Bronchus (tissue), 1 donor: ENCODE measurements around the genes TIGAR, C12orf4 and GALNT8.

DNA sequence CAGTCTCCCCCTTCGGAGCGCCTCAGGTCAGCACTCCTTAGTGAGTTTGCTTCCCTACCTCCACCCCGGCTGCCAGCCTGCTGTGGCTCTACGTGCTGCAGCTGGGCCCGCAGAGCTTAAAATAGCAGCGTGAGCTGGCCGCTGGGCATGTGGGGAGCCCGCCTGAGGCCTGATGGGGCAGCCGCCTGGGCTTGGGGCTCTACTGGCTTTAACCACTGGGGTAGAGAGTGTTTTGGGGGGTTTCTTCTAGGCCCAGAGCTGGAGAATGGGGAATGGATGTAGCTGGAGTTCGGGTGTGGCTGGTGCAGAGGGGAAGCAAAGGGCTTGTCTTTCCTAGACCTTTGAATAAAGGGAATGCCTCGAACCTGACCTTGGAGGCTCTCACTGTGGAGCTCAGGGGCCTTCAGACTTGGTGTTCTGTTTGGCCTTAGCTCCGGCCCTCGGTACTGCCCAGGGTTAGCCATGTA, 108.4 kb downstream of the TSPAN9 start:
- PRO-cap = no peak

DNA sequence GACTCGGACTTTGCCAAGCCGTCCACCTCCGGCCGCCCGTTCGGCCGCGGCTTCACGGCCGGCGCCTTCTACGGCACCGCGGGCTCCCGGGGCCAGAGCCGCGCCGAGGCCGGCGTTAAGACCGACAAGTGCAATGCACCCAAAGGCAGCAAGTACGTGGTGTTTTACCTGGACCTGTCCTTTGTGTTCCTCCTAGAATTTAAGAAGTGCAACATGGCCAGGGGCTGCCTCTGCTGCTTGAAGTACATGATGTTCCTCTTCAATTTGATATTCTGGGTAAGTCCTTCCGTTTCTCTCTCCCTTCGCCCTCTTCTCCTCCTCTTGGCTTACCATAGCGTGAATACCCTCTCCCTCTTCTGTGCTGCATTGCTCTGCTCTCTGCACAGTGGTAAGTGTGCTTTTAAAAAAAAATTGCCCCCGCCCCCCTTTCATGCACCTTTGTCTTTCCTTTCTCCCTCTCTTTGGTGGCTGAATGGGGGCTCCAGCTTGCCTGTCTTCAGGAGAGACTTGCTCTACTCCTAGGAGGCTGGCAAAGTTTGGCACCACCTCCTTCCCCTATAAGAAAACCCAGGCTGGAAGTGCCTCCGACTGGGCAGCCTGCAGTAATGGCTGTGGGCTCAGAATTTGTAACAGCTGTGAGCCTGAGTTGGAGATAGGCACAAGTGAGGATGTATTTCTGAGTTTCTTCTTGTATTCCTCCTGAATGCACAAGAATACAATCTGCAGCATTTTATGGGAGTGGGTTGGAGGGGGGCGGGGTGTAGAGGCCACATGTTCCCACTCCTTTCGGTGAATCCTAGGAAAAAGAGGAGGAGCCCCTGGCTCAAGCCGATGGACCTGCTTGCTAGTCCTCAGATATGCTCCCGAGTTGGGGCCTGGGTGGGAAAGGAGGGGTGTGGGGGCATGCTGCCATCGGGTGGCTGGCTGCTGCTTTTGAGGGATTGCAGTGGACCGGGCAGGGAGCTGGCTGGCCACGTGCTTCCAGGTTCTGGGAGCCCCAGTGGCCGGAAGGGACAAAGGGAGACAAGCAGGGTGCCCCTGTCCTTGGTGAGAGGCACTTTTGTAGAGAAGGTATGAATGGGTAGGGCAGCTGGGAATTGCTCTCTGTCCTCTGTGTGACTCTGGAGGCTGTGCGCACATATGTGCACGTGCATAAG, 124.2 kb downstream of the TSPAN9 start:
- PRO-cap = no peak

GRCh38 chr12:3204133-3204928, 127.2 kb downstream of the TSPAN9 start:
- PRO-cap = no peak

DNA sequence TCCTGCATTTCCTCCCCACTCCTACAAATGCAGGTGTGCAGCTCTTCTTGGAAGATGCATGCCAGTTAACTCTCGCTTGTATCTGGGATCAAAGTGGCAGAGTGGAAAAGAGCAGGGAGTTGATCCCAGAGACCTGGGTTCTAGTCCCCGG, 136.6 kb downstream of the TSPAN9 start:
- PRO-cap = no peak

DNA sequence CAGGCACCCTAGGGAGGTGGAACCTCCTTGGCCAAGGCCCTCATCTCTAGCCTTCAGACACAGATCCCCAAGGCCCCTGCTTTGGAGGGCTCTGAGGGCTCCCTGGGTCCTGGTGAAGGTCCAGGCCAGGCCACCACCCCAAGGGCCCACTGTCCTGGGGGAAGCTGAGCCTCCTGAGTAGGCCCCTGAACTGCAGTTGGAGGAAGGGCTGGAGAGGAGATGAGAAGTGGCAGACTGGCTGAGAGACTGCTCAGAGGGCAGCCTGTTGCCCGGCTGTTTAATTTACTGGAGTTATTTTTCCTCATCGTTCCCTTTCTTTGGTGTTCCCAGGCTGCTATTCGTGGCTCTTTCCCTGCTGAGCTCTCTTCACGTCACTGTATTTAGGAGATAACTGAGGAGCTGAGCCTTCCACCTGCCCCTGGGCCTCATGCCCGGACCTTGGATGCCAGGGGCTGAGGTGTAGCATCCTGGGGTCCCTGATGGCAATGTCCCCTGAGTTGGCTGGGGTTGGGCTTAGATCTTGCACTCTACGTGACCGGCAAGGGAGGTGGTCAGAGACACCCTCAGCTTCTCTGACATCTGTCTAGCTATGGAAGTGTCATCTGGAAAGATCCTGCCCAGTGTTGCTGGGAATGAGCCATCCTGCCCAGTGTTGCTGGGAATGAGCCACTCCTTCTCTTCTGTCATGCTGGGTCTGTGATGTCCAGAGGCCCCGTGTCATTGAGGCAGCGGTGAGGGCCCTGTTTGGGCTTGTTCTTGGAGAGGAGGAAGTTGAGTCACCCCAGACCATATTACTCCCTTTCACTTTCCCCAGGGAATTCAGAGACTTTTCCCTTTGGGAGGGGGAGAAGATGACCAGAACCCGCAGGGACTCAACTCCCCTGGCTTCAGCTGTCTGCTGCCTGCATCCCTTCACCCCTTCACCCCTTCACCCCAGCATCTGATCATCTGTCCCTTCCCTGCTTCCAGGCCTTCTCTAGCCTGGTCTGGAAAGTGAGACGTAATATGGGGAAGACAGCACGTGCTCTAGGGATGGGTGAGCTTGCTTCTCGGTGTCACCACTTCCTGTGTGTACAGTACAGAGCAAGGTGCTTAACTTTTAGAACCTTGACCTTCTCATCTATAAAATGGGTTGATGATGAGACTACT, 140.0 kb downstream of the TSPAN9 start:
- PRO-cap = no peak

GRCh38 chr12:3242143-3242894, 165.1 kb downstream of the TSPAN9 start:
- PRO-cap = no peak

DNA sequence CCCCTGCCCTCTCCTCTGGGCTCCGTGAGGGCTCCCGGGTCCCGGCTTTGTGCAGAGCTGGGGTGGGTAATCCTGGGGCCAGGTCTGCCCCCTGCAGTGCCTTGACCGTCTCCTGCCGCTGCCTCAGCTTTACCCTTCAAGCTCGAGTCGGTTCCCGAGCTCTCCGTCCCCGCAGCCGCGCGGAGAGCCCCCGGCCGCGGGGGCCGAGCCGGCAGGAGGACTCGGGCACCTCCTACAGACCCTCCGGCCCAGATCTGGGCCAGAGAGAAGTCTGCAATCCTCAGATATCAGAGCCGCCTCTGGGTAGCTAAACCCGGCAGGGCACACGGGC, 996 bp downstream of the PRMT8 start:
- PRO-cap = no peak

DNA sequence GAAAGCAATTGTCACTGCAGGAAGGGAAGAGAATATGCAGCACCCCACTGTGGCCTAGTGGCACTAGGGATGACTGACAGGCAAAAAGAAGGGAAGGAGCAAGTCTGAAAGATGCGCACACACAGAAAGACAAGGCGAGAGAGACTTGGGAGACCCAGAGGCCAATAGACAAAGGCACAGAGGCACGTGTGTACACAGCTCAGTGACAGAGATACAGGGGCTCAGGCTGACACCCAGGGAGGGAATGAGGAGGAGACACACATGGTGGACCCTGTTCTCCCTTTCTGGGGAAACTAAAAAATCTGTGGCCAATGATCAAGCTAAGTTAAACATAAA, 78.8 kb downstream of the CRACR2A start:
- PRO-cap = no peak

DNA sequence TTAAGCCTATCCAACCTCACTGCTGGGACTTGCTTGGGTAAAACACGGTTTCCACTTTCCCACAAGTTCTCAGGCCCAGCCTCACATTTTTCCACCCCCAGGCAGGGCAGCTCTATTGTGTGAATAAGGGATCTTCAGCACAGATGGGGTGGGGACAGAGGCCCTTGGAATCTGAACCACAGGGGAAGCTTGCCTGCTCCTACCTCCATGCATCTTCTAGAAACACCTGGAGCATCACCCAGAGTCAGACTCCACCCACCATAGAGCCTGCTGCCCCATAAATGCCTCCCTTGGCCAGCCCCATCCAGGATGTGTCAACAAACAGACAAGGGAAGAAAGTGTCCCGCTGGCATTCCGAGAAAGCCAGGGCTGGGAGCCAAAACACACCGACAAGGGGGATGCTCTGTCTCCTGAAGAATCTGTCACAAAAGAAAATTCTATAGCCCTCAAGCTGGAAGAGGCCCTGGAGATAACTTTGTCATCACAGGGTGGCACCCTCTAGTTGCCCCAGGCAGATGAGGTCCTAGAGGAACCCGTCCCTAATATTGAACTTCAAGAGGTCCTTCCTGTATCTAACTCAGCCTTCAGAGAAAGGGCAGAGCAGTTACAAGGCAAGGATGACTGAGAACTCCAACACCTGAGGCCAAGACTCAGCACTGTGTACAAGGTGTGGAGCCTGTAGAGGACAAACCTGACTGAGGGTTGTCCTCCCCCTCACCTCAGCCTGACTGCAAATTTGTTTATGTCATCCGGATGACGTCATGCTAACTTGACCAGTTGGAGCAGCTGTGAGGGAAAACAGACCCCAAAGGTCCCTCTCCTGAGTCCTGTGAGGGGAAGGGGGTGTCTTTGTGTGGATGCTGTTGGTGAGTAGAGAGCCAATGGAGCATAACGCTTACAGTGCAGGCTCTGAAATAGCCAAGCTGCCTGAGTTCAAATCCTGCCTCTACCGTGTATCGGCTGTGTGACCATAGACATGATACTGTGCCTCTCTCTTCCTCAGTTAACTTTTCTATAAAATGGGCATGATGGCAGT, 4.5 kb downstream of the CRACR2A start:
- PRO-cap = no peak

- PRO-cap = no peak
These were observed 89.4 kb upstream of the PARP11 start for GRCh38 chr12:3962440-3963064.

DNA sequence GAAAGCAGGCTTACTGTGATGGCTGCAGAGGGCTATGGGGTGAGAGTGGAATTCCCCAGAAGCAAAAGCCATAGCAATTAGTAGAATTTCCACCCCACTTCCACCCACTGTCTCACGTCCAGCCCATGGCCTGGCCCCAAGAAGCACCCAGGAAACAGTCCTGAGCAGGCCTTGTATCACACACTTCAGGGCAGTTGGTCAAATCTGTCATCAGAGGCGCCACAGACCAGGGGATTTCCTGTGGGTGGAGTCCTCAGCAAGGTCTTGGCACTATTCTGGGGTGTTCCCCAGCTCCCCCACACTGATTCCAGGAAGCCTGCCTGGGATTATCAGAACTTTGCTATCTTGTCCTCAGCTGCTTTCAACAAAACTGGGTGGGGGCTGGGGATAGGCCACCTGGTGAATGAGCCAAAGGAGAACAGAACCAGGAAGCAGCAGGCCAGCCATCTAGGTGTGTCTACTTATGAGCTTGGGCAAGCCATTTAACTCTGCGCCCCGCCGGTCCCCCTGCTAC, 120.1 kb upstream of the CCND2 start:
- PRO-cap = no peak

DNA sequence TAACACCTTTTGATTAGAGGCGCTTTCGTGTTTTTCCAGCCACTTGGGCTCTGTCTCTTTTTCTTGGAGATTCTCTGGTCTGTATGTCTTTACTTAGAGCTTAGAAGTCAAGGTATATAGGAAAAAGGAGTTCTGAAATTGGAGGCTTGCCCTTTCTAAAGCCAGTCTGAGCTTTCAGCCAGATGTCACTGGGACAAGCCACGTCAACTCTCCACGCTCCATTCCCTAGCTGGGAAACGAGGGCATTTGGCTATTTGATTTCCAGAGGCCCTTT, 20.9 kb downstream of the CCND2 start:
- PRO-cap = no peak

- PRO-cap = bidirectional peak, plus-strand start at chr12:4321218, minus-strand start at chr12:4320949
These were observed at the start of gene TIGAR for GRCh38 chr12:4320858-4321952. Gene TIGAR (plus strand): TSS chr12:4321213.

DNA sequence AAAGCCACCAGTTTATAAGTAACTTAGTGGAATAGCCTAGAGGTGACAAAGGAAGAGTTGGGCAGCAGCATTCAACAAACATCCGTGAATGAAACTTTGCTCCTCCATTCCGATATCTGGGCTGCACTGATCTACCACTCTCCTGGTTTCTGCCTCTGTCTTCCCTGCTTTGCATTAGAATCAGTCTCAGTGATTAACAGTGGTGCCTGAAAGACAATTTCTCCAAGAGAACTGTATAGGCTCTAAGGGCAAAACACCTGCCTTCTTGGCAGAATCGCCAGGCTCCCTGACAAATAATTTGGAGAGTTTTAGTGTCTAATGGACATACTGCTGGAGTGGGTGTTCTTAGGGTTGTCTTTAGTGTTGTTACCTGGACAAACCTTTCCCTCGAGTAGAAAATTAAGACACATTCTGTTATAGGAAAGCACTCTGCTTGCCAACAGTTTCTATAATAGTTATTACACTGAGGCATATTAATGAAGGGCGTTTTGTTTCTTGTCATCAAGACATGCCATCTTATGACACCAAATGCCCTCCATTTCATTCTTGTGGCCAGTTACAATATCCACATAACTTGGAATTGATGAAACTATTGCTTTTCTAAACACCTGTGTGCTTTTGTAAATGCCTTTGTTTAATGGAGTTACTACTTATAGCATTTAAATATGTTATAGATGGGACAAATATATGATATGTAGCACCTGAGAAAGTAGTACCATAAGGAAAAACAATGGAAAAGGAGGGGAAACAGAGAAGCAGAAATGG, 42.8 kb upstream of the FGF6 start:
- PRO-cap = no peak

GRCh38 chr12:4537911-4538650, at the start of gene C12orf4:
Gene C12orf4 (minus strand): TSS chr12:4538469.
- PRO-cap = unidirectional peak, minus-strand start at chr12:4538469; unidirectional peak, minus-strand start at chr12:4538522

DNA sequence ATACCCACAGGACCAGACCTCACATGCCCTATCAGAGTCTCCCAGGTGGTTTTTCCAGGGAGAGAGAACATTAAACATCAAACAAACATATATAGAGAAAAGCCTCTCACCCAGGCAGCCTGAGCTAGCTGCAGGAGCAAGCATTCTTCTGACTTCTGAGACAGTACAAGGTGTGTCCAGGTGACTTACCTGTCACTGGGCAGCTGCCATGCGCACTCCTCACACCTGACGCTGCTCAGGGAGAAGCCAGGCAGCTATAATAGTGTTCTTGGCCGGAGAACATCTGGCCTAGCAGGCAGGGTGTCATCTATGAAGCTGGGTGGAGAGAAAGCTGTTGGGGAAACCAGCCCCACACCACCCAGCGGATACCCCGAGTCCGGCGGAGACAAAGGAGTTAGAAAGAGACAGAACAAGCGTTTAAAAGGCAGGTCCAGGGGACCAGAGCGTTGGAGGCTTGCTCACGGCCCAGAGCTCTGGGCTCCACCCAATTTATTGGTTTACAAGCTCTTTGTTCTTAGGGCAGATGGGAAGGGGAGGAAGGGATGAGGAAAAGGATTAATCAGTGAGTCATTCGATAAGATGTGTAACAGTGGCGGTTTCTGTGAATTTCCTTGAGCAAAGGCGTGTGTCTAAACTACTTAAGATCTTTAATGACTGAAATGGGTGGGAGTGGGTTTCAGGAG, 383 bp upstream of the GALNT8 start:
- PRO-cap = no peak

- PRO-cap = no peak
These were observed at the start of gene GALNT8 for GRCh38 chr12:4720359-4721027. Gene GALNT8 (plus strand): TSS chr12:4720400.

DNA sequence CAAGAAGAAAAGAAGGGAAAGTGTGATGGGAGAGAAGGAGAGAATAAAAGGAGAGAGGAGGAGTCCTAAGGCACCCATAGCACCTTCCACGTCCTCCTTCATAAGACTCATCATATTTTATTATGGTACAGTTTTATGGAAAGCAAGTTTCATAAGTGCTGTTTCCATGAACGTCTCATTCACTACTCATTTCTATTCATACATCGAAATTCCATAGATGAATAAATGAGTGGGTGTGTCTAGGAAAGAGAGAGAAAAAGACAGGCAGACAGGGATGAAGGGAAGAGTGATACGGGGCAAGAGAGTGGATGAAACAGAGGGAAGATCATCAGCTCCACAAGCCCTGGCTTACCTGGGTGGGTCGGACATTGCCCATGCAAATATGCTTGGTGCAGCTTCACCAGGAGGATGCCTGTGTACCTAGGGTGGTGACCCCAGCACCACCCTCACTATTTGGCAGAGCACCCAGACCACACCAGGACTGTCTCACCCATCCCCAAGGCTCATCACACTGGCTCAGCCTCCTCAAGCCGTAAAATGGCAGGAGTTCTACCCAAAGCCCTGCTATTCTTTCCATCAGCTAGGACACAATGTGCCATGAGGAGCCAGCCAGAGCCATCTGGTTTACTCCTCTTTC, 2.9 kb downstream of the GALNT8 start:
- PRO-cap = no peak

DNA sequence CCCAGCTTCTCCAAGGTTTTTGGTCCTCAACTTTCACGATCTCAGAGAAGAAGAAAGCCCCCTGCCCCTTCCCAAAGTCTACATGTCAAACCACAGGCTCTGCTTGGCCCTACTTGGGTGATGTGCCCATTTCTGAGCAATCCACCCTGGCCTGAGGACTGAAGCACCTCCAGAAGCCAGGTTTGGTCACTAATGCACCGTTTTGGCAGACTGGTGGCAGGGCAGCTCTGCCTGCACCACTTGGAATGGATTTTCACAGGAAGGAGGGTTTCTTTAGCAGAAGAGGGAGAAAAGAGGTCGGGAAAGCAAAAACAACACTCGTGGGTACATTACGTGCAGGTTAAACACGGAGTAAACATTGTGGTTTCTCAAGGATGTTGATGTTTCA, 70.7 kb downstream of the KCNA5 start:
- PRO-cap = bidirectional peak, plus-strand start outside the sequence, minus-strand start at position 247 of the sequence

DNA sequence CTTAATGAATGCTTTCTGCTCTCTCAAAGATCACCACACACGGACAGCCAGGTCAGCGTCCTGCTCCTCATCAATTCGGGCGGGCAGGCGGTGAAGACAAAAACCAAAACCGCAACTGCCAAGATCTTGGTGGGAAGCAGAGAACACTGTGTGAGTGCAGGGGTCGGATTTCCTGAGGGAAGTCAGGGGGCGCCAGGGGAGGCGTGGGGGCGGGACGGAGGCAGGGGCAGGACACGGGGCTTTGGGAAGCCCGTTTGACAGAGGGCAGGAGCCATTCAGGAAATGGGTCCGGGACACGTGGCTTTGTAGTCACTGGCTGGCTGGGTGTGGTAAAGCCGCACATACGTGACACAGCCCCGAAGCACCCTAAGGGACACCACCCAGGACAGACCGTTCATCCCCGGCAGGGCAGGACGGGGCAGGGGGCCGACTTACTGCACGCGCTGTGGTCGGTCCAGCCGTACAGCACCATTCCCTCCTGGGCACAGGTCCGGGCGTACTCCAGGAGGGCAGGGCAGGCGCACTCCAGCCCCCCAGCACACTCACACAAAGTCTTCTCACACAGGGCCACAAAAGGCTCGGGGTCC, 49.5 kb downstream of the VWF start:
- PRO-cap = no peak